Measurements from ENCODE around the gene CTSW.

DNA sequence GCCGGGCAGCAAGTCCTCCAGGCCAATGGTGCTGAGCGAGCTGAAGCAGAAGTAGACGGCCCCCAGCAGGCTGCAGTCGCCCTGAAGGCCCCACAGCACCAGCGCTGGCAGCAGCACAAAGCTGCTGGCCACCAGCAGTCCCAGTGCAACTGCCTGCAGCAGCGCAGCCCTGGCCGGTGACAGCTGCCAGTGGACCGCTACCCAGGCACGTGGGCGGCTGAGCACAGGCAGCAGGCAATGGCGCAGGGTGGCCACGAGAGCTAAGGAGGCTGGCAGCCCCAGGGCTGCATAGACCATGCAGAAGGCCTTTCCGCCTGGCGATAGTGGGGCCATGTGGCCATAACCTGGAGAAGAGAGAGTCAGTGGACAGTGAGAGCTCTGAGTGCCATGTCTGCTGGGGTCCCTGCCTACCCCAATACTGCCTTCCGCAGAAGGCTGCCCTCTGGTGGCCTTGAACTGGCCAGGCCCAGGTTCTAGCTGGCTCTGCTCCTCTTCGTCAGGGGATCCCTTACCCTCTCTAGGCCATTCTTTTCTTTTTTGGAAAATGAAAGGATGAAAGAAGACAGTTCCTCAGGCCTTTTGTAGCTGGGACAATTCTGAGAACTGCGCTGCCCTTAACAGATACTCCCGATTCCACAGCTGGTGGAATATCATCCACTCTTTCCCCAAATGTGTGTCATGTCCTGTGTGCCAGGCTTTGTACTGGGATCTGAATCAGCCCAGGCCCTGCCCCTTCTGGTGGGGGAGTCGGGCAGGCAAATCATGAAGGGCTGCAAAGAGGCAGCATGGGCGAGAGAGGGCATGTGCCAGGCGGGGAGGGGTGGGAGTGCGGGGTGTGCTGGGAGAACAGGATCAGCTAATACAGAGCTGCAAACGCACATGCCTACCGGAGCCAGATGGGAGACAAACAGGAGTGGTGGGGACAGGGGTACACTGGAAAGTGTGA lies 1.8 kb downstream of the KCNK7 start:
- PRO-cap, result no peak
- RAMPAGE, long total RNA, 3 experiments, result no peak in any of the 3 experiments

GRCh38 chr11:65621203-65621785 lies 5.7 kb downstream of the PCNX3 start:
- PRO-cap, result no peak
- RAMPAGE, long total RNA, 3 experiments, result no peak in any of the 3 experiments

- PRO-cap, result no peak
- RAMPAGE, long total RNA, 3 experiments, result no peak in any of the 3 experiments
Observed at GRCh38 chr11:65626056-65626333, 10.4 kb downstream of the PCNX3 start.

DNA sequence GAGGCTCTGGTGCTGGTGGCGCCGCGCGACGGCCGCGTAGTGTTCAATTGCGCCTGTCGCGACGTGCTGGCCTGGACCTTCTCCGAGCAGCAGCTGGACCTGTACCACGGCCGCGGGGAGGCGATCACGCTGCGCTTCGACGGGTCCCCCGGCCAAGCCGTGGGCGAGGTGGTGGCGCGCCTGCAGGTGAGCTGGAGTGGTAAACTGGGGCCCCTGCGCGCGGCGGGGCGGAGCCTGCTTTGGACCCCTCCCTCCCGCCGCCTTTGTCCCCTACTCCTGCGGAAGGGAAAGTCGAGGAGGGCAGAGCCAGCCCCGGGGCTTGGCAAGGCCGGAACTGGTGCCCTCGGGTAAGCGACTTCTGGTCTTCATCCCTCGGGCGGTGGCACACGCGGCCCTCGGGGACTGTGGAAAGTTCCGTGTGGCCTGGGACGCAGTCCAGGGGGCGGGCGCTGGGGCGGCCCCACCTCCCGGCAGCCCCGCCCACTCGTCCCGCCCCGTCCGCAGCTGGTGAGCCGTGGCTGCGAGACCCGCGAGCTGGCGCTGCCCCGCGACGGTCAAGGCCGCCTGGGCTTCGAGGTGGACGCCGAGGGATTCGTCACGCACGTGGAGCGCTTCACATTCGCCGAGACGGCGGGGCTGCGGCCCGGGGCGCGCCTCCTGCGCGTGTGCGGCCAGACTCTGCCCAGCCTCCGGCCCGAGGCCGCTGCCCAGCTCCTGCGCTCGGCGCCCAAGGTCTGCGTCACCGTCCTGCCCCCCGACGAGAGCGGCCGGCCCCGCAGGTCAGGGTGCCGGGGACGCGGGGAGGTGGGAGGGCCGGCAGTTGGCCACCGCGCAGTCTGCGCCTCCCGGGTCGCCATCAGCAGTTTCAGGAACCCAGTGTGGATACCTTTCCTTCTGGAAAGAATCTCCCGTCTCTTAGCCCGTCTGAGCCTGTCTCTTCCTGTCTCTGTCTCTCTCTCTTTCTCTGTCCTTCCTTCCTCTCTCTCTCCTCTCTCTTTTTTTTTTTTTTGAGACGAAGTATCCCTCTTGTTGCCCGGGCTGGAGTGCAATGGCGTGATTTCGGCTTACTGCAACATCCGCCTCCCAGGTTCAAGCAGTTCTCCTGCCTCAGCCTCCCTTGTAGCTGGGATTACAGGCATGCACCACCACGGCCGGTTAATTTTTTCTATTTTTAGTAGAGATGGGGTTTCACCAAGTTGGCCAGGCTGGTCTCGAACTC lies 9.4 kb downstream of the SIPA1 start:
- PRO-cap, result no peak
- RAMPAGE, long total RNA, 3 experiments, result no peak in any of the 3 experiments

DNA sequence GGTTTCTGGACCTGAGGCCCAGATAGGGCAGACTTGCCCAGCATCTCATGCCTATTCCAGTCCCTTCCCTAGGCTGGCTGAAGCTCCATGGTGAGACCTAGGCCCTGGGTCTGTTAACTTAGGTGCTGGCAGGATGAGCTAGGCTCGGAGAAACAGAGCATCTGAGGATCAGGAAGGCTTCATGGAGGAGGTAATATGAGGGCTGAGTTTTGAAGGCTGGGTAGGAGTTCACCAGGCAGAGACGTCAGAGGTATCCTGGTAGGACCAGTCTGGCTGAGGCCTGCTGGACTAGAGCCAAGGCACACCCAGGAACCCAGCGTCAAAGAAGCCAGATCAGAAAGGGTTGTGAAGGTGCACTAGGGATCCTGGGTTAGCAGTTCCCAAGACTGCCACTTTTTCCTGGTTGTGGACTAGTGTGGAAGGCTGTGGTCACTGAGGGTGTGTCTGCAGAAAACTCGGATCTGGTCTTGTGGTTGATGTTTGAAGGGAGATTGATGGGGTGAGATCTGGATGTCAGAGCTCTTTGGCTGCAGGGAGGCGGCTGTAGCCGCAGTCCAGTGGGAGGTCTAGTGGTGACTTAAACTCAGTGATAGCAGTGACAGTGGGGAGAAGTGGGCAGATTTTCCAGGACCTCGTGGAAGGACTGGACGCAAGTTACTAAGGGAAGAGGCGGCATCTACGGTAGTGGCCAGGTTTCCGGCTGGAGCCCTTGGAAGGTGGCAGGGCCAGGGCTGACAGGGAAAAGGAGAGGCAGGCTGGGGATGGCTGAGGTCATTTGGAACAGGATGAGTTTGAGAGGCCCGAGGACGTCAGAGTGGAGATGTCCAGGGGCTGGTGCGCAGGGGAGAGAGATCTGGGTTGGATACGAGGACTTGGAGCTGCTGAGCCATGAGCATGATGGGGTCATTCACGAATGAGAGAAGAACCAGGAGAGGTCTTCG lies 11.0 kb downstream of the RELA start:
- PRO-cap, result no peak
- RAMPAGE, long total RNA, 3 experiments, result no peak in any of the 3 experiments

- PRO-cap, result no peak
- RAMPAGE, long total RNA, 3 experiments, result no peak in any of the 3 experiments
Observed at GRCh38 chr11:65718421-65719346, 1.9 kb downstream of the RNASEH2C start.

DNA sequence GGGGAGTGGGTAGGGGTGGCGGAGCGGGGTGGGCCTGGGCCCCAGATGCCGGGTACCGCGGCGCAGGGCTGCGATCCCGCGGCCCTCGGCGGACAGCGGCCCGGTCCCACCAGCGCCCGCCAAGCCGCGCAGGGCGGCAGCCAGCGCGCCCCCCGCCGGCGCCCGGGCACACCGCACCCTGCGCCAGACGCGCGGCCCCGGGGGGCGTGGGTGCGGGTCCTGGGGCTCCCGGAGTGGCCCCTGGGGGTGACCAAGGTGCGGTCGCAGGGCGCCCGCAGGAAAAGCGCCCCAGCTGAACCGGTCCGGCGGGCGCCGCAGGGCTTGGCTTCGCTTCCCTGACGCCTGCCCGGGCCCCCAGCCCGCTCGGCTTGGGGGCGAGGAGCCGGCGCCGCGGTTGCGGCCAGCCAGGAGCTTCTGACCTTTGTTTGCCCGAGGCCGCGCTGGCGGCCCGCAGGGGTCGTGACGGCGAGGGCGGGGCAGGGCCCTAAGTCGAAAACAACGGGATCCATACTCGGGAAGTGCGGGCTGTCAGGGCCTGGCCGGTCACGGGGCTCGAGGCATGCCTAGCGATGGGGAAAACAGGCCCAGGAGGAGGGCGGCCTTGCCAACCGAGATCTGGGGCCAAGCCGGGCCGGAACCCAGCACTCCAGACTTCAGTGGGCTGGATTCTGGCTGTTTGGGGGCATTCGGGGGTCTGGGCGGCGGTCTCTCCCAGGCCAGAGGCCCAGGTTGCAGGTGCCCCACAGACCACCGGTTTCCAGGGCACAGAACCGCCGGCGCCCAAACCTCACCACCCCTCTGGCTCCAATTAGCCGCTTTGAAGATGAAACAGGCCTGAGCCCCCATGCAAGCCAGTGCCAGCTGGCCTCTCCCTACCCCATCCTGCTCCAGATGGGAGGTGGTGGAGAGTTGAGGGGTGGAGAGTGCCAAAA lies 647 bp upstream of the AP5B1 start:
- PRO-cap, result unidirectional peak, minus-strand start at position 142 of the sequence; unidirectional peak, minus-strand start at position 547 of the sequence
- RAMPAGE, long total RNA, 3 experiments, result no peak in any of the 3 experiments

DNA sequence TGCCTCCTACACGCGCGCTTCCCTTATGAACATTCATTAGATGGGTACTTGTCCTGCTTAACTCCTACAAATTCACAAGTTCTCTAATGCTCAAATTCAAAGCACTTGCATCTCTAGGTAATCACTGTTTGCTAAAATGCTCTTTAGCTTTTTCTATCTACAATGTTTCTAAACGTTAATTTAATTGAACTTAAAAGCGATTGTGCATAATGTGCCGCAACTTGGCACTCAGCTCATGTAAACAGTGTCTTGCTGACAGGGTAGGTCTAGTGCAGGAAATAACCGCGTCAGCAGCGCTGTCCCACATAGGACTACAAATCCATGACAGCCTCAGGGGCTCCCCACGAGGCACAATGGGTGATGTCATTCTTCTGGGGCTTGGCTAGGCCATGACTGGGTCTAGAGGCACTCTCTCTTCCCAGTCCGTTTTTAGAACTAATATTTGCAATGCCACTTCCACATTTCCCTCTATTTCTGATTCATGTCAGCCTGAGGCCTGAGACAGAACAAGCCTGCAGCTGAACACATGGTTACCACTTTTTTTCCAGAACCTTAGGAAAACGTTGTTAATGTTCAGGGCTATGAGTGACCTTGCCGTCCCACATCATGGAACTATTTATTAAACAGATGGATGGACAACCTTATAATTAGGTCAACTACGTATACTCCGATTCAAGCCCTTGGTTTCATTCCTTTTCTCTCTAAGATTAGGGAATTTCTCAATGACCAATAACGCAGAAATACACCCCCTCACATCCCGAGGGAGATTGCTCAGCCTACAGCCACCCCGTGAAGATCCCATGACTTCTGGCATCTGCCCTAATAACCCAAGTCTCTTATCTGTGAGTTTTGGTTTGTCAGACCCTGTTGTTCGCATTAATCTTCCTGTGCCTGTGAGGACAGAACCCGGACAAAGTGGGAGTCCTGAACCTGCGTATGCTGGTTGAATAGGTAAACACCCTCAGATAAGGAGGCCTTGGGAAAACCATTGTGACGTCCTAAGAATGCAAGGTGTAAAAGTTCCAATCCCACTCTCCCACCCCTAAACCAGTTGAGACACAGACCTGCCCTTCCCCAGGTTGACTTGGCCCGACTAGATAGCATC lies 19.4 kb upstream of the SNX32 start:
- PRO-cap, result no peak
- RAMPAGE, long total RNA, 3 experiments, result no peak in any of the 3 experiments

DNA sequence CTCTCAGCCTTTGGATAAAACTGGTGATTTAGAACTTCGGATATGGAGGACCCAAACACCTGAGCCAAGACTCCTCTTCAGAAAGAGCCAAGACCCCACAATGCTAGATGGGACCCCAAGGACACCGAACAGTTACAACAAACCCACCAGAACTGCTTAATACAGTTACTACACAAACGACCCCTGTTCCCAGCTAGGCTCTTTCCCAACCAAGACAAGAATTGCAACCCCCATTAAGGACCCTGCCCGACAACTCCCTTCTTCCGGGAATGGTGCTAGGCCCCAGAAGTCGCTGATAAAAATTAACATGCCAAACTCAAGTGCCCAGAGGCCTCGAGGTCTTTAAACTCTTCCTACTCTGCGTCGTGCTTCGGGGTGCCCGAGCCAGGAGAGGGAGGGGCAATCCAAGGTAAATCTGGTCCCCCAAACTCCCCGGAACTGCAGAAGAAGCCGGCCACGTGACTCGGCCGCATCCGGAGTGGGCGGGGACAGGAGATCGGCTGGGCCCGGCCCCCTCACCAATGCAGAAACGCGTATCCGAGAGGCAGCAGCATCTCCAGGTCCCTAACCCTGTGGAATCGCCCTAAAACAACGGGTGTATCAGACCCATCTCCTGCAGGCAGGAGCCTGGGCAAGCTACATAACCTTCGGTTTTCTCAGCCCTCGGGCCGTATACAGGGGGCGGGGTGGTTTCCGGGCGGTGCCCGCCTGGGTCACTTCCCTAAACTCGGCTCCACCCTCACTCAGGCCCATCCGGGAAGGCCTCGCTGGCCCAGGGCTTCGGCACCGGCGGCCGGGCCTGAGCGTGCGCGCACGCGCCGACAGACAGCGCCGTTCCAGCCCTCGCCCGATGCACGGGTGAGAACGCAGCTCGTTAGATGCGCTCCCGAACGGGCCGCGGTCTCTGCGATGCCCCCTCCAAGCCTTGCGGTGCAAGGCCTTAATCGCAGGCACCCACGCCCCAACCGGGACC lies 1.1 kb downstream of the CFL1 start:
- PRO-cap, result bidirectional peak, plus-strand start at position 752 of the sequence, minus-strand start at position 440 of the sequence
- RAMPAGE, long total RNA, 3 experiments, result no peak in any of the 3 experiments

DNA sequence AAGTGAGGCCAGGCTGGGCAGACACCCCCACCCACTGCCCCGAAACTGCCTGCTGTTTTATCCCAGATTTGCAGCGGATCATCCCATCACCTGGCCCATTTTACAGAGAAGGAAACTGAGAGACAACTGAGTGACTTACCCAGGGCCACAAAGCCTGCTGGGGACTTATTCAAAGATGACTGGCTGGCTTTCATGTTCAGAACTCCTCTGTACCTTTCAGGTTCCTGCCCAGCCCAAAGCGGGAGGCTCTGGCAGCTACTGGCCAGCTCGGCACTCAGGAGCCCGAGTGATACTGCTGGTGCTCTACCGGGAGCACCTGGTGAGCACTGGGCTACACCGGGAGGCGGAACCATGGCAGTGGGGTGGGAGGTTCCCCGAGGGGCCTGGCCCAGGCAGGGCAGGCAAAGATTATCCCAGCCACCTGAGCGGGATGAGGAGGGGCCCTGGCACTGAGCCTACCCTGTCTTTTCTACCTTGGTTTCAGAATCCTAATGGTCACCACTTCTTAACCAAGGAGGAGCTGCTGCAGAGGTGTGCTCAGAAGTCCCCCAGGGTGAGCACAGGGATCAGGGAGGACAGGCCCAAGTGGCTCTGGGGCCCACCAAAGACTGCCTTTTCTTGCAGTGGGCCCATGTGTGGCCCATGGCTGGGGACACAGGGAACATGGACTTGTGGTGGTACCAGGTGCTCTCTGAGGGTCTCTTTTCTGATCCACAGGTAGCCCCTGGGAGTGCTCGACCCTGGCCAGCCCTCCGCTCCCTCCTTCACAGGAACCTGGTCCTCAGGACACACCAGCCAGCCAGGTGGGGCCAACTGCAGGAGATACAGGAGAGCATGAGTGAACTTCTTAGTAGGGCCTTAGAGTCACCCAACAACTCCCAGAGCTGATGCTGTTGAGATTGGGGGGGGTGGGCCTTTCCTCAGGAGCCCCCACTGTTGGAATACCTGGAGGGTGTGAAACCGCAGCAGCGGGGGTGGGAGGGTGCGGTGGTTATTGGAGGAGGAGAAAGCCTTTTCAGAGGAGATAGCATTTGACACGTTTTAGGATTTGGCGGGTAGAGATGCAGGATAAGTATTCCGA lies 1.8 kb downstream of the MUS81 start:
- PRO-cap, result no peak
- RAMPAGE, long total RNA, 3 experiments, result no peak in any of the 3 experiments

- PRO-cap, result no peak
- RAMPAGE, long total RNA, 3 experiments, result no peak in any of the 3 experiments
Observed at GRCh38 chr11:65867387-65868180, 5.0 kb downstream of the EFEMP2 start.

DNA sequence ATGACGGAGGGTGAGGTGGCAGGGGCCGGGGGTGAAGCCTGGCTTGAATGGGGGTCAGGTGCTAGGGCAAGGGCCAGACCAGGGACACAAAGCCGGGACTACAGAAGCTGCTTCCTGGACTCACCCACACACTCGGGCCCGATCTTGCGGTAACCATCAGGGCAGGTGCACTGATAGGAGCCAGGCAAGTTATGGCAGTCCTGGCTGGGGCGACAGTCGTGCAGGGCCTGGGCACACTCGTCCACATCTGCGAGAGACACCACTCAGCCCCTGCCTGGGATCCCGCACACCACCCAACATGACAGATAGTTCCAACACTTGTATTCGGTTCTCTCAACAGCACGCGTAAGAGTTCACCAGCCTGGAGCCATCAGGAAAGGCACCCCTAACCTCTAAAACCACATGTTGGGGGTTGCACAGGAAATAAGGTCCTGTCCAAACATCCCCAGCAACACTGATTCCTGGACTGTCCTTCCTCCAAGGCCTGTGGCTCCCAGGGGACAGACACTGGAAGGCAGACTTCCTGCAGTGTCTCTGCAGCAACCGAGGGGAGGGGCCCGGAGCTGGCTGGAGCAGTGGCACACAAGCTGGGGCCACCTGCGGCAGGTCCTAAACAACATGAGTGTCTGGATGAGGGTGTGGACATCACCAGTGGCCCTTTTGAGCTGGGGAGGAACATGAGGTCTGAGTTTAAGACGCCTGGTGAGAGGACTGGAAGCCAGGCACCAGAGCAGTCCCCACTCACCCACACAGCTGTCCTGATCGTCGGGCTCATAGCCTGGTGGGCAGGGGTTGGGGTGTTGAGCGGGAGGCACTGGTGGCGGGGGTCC lies 2.0 kb downstream of the EFEMP2 start:
- PRO-cap, result no peak
- RAMPAGE, long total RNA, 3 experiments, result no peak in any of the 3 experiments

DNA sequence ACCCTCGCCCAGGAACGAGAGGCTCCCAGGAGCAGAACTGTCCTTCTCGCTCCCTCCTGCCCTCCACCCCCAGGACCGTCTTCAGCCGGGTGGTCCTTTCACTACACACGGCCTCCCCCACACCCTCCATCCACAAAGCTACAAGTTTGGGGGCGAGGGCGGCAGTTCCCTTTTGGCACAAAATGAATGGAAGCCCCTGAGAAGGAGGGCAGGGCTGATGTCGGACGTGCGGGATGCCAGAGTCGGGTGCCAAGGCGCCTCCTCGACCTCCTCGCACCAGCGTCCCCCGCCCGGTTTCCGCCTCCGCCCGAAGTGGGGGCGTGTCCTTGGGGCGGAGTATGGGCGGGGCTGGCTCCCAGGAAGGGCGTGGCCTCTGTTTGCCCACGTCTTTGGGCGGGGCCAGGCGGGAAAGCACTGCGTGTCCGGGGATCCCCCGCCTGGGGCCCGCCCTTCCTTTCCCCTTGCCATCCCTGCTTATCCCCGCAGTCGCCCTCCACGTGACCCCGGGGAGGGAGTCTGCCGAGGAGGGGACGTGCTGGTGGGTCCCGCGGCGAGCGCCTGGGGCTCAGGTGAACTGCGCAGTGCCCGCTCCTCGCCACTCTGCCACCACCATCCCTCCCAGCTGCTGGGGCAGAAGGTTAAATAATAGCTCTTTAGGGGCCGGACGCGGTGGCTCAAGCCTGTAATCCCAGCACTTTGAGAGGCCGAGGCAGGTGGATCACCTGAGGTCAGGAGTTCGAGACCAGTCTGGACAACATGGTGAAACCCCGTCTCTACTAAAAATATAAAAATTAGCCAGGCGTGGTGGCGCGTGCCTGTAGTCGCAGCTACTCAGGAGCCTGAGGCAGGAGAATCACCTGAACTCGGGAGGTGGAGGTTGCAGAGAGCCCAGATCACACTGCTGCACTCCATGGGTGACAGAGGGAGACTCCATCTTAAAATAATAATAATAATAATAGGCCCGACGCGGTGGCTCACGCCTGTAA lies 1.0 kb upstream of the EFEMP2 start:
- PRO-cap, result bidirectional peak, plus-strand start at position 414 of the sequence, minus-strand start at position 297 of the sequence
- RAMPAGE, long total RNA, 3 experiments, result no peak in any of the 3 experiments

GRCh38 chr11:65879508-65880098 lies at the start of gene CTSW:
CTSW (plus strand) TSS chr11:65879837.
- PRO-cap, result no peak
- RAMPAGE, long total RNA, 3 experiments, result start-site peak on the plus strand in 1 of 3 experiments, at chr11:65879837-65879842 at its widest, 5 reads per replicate

DNA sequence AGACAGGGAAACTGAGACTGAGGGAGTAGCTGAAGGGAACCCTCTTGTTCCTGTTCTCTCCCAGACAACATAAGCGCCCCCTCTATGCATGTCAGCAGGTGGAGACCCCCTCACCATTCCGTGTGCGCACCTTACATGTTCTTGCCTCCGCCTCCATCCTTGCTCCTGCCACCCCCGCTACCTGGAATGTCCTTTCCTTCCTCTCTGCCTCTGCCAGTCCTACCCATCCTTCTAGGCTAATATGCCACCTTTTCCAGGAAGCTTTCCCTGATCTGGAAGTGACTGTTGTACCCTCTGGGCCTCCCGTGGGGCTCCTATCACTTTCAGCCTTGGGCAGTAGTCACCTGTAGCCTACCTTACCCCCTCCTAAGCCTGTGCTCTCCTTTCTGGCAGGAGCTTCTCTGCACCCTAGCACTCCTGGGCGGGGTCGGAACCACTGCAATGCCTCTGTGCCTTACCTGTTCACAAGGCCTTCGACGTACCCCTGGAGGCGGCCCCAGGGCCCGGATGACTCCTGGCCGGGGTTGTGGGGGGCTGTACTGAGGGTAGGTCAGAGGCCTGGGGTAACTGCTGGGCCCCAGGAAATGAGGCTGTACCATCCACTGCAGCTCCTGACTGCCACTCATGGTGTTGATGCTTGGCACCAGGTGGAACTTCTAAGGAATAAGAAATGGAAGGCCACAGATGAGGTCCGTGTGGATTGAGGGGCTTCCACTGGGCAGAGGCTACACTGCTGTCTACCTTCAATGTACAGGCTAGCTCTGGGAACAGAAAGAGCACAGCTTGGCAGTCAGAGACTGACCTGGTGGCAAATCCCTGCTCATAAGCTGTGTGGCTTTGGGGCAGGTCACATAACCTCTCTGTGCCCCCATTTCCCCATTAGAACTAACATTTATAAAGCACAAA lies 3.6 kb downstream of the FOSL1 start:
- PRO-cap, result no peak
- RAMPAGE, long total RNA, 3 experiments, result no peak in any of the 3 experiments

DNA sequence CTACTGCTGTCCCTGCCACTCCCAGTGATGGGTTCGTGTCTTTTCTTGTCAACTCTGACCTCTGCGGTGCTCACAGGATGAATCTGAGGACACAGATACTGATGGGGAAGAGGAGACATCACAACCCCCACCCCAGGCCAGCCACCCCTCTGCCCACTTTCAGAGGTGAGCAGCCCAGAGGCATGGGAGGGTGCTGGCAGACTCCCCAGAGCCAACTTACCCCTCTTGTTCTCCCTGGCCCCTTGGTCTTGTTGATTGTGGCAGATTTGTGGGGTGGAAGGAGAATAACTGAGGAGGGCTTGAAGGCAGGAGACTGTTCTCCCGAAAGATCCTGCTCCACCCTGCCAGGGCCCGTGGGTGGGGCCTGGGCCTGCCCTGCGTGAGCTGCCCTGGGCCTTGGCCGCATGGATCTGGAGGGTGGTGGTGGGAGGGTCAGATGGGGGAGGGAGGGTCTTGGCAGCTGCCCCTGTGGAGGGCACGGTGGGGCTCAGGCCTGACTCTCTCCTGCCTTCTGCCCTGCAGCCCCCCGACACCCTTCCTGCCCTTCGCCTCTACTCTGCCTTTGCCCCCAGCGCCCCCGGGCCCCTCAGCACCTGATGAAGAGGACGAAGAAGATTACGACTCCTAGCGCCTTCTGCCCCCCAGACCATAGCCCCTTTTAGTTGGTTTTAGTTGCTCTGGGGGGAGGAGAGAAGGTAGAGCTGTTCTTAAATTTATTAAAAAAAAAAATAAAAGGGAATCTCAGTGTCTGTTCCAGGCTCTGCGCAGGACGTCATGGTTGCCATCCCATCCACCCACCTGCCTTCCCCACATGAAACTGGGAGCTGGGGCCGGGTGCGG lies 1.8 kb downstream of the DRAP1 start:
- PRO-cap, result no peak
- RAMPAGE, long total RNA, 3 experiments, result no peak in any of the 3 experiments

GRCh38 chr11:65979882-65980523 lies 18.5 kb downstream of the SART1 start:
- PRO-cap, result no peak
- RAMPAGE, long total RNA, 3 experiments, result no peak in any of the 3 experiments

DNA sequence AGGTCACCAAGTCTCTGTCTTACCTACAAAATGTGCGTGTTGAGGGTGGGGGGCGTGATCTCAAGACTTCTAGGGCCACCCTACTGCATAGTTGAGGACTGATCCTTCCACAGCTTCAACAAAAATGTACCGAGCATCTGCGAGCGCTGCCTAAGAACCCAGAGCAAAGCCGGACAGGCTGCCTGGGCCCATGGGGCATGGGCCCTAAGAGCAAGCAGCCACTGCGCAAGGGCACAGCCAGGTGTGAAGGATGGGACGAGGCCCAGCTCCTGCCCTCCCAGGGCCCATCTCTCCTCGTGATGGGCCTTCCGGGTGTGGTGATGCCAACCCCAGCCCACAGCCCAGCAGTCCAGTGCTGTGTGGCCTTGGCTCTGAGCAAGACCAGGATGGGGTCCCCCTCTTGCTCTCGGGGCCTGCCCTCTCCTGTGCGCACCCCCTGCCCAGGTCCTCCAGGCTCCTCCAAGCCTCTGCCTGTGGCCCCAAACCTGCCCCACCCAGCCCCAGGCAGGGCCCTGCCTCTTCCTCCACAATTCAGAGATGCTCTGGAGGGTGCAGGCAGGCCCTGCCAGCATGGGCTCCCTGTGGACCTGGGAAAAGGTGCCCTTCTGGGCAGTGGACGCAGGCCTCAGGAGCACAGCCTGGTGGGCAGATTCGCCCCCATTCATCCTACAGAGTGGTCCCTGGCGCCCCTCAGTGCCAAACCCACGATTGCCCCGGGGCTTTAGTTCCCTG lies 20.0 kb downstream of the EIF1AD start:
- PRO-cap, result no peak
- RAMPAGE, long total RNA, 3 experiments, result no peak in any of the 3 experiments

GRCh38 chr11:66015313-66016000 lies 3.6 kb downstream of the CST6 start:
- PRO-cap, result no peak
- RAMPAGE, long total RNA, 3 experiments, result no peak in any of the 3 experiments

DNA sequence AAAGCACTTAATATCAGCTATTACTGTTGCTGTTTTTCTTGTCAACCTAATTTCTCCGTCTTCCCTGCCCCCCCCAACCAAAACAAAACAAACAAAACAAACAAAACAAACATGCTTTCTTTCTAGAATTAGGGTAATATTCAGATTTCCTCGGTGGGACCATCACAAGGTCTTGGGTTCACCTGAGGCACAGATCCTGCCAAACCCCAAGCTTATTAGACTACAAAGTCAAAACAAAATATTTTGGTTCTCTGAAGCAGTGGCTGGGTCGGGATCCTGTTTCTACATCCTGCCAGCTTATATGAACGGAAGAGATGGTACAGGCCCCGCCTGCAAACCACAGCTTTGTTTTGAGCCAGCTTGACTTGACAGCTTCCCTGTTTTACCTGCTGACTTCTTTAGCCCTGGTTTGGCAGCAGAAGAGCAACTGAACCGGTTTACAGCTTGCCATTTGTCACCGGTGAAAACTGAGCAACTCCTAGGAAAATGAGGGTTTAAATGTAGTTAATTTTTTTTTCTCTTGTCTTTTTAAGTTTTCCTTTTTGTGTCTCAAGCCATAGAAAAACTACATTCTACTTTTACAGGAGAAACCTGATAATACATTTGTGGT lies 11.4 kb downstream of the PACS1 start:
- PRO-cap, result no peak
- RAMPAGE, long total RNA, 3 experiments, result no peak in any of the 3 experiments